Testis (tissue), 5 donors: ENCODE measurements around a stretch of chr13.

DNA sequence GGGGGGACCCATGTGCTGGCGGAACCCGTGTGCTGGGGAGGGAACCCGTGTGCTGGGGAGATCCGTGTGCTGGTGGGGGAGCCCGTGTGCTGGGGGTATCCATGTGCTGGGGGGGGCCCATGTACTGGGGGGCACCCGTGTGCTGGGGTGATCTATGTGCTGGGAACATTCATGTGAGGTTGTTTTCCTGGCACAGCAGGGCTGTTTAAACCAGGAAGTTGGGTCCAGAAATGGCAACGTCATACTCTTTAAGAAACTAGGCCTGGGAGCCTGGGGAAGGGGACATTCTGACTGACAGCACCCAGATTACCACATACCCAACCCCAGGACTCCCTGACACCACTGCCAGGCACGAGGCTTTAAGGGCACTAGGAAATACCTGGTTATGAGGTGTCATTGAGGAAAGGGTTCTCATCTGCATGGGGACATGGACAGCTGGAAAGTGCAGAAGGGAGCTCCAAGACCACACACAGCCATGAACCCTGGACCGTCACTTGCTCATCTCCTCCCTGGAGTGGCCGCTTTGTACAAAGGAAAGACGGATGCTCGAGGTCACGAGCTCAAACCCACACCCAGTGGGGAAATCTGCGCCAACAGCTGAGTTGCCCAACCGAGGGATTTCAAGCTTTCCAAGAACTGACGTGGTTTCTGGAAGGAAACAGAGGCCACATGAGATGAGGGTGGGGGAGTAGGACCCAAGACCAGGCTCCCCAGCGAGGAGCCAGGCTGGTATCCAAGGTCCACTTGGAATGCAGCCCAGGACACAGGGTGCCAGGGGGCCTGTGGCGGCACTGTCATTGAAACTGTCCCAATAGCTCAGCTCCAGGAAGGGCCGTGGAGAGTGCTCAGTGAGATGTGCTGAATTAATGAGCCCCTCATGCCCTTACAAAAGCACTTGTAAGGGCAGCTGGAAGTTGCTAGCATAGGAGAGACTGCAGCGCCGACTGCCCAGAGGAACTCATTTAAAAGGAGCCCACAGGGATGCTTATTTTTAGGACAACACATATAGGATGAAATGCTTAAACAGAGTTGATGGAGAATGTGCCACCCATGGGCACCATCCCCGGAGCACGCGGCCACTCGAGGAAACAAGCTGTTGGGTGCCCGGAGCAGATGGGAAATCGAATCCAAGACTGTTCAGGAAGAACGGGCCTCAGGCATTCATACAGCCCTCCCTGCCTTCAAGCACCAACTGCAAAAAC is 40.8 kb downstream of the RAB20 start:
- PRO-cap, 3 experiments: peak in 3 of 3 experiments; most common plus-strand start position 825 of the sequence (in 2); most common minus-strand start position 496 of the sequence (in 1)
- RAMPAGE, long total RNA, 2 experiments: no peak in any of the 2 experiments
- RRBS: 95% methylated on average over 5 of the region's 28 CpGs

- PRO-cap, 3 experiments: no peak in any of the 3 experiments
- RAMPAGE, long total RNA, 2 experiments: no peak in any of the 2 experiments
- RRBS: 96% methylated on average over 1 of the region's 20 CpGs
These were observed 31.8 kb downstream of the RAB20 start for GRCh38 chr13:110529577-110530263.

GRCh38 chr13:110560544-110560960 is 970 bp downstream of the RAB20 start:
- PRO-cap, 3 experiments: no peak in any of the 3 experiments
- RAMPAGE, long total RNA, 2 experiments: no peak in any of the 2 experiments
- RRBS: 3% methylated on average over 3 of the region's 4 CpGs

DNA sequence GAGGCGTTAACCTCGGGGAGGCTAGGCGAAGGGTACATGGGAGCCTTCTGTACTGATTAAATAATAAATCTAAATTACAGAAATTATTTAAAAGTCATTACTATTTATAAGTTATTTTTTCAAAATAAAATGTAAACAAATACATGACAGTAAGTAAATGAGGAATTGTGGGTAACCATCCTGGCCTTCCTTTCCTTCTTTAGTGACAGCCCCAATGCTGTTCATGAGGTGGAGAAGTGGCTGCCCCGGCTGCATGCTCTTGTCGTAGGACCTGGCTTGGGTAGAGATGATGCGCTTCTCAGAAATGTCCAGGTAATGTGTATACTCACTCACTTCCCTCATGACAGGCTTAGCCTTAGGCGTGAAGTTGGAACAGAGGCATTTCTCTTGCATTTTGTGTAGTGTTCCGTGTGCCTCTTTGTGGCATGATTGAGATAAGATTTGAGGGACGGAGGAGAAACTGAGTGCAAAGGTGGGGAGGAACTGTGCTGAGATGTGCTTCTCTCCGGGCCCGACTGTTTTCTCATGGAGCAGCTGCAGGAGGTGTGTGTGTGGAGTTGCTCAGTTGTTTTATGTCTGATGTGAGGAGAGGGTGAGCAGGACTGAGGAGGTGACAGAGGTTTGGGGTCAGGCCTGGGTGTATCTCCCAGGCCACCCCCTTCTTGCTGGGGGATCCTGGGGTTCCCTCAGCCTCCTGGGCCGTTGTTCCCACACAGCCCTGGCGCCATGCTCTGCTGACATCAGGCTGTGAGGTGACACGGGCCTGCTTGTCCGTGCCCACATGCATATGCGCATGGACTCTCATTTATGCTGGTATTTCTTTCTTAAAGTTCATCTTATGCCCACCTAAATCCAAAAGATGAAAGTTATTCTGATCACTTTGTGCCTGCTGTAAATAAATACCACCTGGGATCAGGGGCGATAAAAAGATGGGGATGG is 12.2 kb downstream of the NAXD start:
- PRO-cap, 3 experiments: no peak in any of the 3 experiments
- RAMPAGE, long total RNA, 2 experiments: no peak in any of the 2 experiments
- RRBS: no CpG with 5 or more reads among the region's 17 CpGs

DNA sequence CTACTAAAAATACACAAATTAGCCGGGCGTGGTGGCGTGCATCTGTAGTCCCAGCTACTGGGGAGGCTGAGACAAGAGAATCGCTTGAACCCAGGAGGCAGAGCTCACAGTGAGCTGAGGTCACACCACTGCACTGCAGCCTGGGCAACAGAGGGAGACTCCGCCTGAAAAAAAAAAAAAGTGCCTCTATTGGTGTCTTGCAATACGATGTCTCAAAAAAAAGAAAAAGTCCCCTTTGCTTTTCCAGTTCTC is 1.5 kb upstream of the CARS2 start:
- PRO-cap, 3 experiments: no peak in any of the 3 experiments
- RAMPAGE, long total RNA, 2 experiments: no peak in any of the 2 experiments
- RRBS: no CpG with 5 or more reads among the region's 6 CpGs

DNA sequence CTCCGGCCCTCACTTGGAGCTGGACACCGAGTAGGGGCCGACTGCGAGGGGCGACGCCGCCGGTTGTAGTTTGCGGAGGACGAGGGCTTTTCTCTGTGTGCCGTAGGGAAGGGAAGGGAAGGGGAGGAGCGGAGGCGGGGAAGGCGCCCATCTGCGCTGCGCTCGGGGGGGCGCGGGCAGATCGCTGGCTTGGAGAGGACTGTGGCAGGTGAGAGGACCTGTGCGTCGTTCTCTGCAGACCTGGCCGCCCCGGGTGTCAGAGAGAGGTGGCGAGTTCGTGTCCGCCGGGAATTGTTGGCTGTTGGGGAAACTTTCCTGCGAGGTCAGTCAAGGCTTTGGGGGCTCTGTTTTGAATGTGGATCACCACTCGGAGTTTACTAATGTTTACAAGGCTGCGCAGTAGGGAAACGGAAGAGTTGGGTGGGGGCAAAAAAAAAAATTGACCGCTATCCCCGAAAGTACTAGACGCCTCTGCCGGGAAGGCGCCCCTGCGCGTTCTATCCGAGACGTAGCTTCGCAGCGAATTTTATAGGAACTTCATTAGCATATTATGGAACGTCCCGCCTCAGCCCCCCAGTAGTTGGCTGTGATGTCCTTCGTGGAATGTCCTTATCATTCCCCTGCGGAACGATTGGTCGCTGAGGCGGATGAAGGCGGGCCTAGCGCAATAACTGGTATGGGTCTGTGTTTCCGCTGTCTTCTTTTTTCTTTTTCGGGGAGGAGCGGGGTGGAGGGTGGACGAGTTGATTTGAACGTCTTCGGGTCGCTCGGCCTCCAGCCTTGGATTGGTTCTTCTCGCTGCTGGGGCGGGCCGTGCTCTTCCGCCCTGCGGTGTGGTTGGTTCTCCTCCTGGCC is 1.6 kb downstream of the ING1 start:
- PRO-cap, 3 experiments: peak in 3 of 3 experiments; most common plus-strand start position 179 of the sequence (in 3); most common minus-strand start position 499 of the sequence (in 3)
- RAMPAGE, long total RNA, 2 experiments: start-site peak on the plus strand in 1 of 2 experiments, centred at position 631 of the sequence, 24 reads per replicate
- RRBS: 2% methylated on average over 8 of the region's 65 CpGs

- PRO-cap, 3 experiments: no peak in any of the 3 experiments
- RAMPAGE, long total RNA, 2 experiments: no peak in any of the 2 experiments
- RRBS: no CpG with 5 or more reads among the region's 2 CpGs
These were observed 96.3 kb downstream of the ING1 start for GRCh38 chr13:110809844-110810114.

- PRO-cap, 3 experiments: no peak in any of the 3 experiments
- RAMPAGE, long total RNA, 2 experiments: no peak in any of the 2 experiments
- RRBS: no CpG with 5 or more reads among the region's 3 CpGs
These were observed 13.5 kb downstream of the ANKRD10 start for GRCh38 chr13:110900991-110902048.

GRCh38 chr13:111202750-111203252 is 87.7 kb downstream of the ARHGEF7 start:
- PRO-cap, 3 experiments: peak in 3 of 3 experiments; most common plus-strand start chr13:111203079 (in 3); most common minus-strand start chr13:111202918 (in 2)
- RAMPAGE, long total RNA, 2 experiments: no peak in any of the 2 experiments
- RRBS: no CpG with 5 or more reads among the region's 1 CpG

- PRO-cap, 3 experiments: no peak in any of the 3 experiments
- RAMPAGE, long total RNA, 2 experiments: no peak in any of the 2 experiments
- RRBS: no CpG with 5 or more reads among the region's 8 CpGs
These were observed 94.5 kb downstream of the ARHGEF7 start for GRCh38 chr13:111209543-111209977.

- PRO-cap, 3 experiments: no peak in any of the 3 experiments
- RAMPAGE, long total RNA, 2 experiments: no peak in any of the 2 experiments
- RRBS: no CpG with 5 or more reads among the region's 13 CpGs
These were observed 97.1 kb downstream of the ARHGEF7 start for GRCh38 chr13:111212036-111212701.

- PRO-cap, 3 experiments: no peak in any of the 3 experiments
- RAMPAGE, long total RNA, 2 experiments: no peak in any of the 2 experiments
- RRBS: no CpG with 5 or more reads among the region's 28 CpGs
These were observed 37.5 kb upstream of the TEX29 start for GRCh38 chr13:111282943-111283433.

- PRO-cap, 3 experiments: no peak in any of the 3 experiments
- RAMPAGE, long total RNA, 2 experiments: no peak in any of the 2 experiments
- RRBS: 94% methylated on average over 2 of the region's 17 CpGs
These were observed 126.8 kb upstream of the SPACA7 start for GRCh38 chr13:112249266-112249793.

GRCh38 chr13:112528705-112529453 is 59.1 kb downstream of the TUBGCP3 start:
- PRO-cap, 3 experiments: no peak in any of the 3 experiments
- RAMPAGE, long total RNA, 2 experiments: no peak in any of the 2 experiments
- RRBS: no CpG with 5 or more reads among the region's 6 CpGs

- PRO-cap, 3 experiments: no peak in any of the 3 experiments
- RAMPAGE, long total RNA, 2 experiments: no peak in any of the 2 experiments
- RRBS: no CpG with 5 or more reads among the region's 9 CpGs
These were observed 32.1 kb downstream of the TUBGCP3 start for GRCh38 chr13:112555798-112556340.

GRCh38 chr13:112562682-112563297 is 25.2 kb downstream of the TUBGCP3 start:
- PRO-cap, 3 experiments: no peak in any of the 3 experiments
- RAMPAGE, long total RNA, 2 experiments: no peak in any of the 2 experiments
- RRBS: 94% methylated on average over 5 of the region's 19 CpGs

DNA sequence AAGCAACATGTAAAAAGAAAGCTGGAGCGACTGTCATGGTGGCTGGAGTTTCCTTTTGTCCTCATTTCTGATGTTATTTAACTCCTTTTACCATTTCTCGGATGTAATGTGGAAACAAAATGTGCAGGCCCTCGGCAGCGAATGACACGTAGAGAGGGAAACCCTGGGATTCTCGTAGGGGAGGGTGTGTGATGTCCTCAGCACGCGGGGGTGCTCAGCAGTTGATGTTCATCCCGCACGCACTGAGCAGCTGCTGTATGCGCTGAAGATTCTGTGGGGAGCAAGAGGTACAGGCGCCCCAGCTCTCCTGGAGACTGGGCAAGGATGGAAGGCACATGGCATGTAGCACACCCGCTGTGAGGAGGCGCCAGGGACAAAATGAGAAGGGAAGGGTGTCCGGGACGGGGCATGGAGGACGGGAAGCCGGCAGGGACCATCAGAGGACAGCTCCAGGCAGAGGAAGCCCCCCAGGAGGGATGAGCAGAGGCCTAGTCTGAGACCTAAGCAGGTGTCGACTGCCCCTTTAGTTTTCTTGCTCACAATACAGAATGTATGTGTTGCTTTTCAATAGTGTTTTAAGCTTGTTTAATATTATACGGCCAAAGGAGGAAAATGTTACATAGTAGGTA is 15.4 kb downstream of the ATP11A start:
- PRO-cap, 3 experiments: peak in 1 of 3 experiments; most common plus-strand start position 265 of the sequence (in 1); most common minus-strand start position 143 of the sequence (in 1)
- RAMPAGE, long total RNA, 2 experiments: no peak in any of the 2 experiments
- RRBS: no CpG with 5 or more reads among the region's 20 CpGs

DNA sequence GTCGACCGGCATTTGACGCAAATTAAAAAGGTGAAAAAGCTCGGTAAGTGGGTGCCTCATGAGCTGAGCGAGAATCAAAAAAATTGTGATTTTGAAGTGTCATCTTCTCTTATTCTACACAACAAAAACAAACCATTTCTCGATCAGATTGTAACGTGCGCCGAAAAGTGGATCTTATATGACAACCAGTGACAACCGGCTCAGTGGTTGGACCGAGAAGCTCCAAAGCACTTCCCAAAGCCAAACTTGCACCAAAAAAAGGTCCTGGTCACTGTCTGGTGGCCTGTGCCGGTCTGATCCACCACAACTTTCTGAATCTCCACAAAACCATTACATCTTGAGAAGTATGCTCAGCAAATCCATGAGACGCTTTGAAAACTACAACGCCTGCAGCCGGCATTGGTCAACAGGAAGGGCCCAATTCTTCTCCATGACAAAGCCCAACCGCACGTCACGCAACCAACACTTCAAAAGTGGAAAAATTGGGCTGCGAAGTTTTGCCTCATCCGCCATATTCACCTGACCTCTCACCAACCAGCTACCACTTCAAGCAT is 17.8 kb downstream of the ATP11A start:
- PRO-cap, 3 experiments: no peak in any of the 3 experiments
- RAMPAGE, long total RNA, 2 experiments: no peak in any of the 2 experiments
- RRBS: 100% methylated on average over 4 of the region's 20 CpGs

DNA sequence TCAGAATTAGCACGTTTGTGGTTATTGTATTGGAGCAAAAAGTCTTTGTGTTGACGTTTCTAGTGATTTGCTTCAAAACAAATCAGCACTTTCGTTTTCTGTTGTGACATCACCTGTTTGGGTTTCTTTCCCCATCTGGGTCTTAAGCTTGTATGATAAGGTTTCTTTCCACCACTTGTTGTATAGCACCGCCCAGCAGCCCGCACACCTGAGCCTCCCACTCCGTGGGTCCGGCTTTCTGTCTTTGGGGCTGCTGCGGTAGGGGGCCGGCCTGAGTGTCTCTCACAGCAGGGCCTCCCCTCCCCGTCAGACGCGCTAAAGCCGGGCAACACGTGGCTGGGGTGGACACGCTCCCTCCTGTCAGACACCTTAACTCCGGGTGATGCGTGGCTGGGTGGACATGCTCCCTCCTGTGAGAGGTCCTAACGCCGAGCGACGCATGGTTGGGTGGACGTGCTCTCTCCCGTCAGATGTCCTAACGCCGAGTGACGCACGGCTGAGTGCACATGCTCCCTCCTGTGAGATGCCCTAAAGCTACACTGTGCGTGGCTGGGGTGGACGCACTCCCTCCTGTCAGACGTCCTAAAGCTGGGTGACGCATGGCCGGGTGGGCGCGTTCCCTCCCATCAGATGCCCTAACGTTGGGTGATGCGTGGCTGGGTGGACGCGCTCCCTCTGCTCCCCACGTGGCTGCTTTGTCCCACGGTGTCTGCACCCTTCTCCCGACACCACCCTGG is 126.2 kb upstream of the MCF2L start:
- PRO-cap, 3 experiments: no peak in any of the 3 experiments
- RAMPAGE, long total RNA, 2 experiments: no peak in any of the 2 experiments
- RRBS: 85% methylated on average over 10 of the region's 41 CpGs

GRCh38 chr13:112892828-112893374 is 76.1 kb upstream of the MCF2L start:
- PRO-cap, 3 experiments: no peak in any of the 3 experiments
- RAMPAGE, long total RNA, 2 experiments: no peak in any of the 2 experiments
- RRBS: 56% methylated on average over 7 of the region's 15 CpGs